ENCODE results near the gene PRRC2C.

- RAMPAGE, total RNA: no peak
Observed at GRCh38 chr1:168004491-168004809, 67.6 kb upstream of the MPC2 start.

DNA sequence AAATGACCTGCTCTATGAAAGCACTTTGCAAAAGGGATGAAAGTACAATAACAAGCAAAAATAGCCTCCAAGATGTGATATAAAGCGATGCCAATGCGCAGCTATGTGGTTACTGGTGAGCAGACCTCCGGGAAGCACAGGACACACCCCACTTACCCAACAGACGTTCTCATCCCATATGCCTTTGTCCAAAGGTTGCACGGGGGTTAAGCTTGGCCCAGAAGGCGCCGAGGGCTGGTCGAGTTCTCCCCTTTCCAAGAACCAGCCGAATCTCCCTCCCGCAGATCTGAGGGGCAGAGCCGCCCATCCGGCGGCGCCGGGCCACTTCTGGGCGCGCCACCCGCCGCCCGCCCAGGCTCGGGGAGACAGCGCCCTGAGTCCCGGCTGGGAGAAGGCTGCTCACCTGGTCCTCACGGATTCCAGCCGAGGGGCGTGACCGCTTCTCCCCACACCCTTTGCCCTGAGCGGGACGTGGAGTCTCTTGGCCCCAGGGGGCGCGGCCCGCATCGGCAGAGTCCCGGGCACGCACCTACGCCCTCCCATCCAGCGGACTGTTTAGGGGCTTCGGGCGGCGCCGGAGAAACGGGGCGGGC, 780 bp downstream of the GPR161 start:
- RAMPAGE, total RNA: no peak

DNA sequence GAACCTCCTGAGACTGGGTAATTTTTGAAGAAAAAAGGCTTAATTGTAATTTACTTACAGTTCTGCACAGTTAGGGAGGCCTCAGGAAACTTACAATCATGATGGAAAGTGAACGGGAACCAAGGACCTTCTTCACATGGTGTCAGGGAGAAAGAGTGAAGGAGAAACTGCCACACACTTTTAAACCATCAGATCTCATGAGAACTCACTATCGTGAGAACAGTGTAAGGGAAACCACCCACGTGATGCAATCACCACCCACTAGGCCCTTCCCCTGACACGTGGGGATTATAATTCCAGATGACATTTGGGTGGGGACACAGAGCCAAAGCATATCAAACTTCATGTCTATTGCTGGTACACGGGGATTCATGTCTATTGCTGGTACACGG, 5.4 kb upstream of the SFT2D2 start:
- RAMPAGE, total RNA: no peak

DNA sequence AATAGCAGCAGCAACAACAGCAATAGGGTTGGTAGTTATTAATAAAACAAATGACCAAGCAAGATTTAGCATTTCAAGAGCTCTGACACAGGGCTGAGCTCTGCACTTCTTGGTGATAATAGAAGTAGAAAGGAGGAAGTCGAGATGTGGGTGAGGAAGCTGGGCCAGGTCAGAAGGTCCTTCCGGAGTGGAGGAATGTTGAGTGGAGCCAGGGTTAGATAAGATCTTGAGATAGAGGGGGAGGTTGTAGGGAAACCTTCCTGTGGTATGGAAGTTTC, 45.6 kb upstream of the ATP1B1 start:
- RAMPAGE, total RNA: no peak

GRCh38 chr1:169117241-169117974, 10.9 kb downstream of the ATP1B1 start:
- RAMPAGE, total RNA: no peak

DNA sequence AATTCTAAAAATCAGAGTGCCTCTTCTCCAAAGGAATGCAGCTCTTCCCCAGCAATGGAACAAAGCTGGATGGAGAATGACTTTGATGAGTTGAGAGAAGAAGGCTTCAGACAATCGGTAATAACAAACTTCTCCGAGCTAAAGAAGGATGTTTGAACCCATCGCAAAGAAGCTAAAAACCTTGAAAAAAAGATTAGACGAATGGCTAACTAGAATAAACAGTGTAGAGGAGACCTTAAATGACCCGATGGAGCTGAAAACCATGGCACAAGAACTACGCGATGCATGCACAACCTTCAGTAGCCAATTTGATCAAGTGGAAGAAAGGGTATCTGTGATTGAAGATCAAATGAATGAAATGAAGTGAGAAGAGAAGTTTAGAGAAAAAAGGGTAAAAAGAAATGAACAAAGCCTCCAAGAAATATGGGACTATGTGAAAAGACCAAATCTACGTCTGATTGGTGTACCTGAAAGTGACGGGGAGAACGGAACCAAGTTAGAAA, 25.5 kb downstream of the CCDC181 start:
- RAMPAGE, total RNA: no peak

GRCh38 chr1:169486595-169487240, 974 bp upstream of the SLC19A2 start:
- RAMPAGE, total RNA: no peak

GRCh38 chr1:169584806-169585236, 1.5 kb downstream of the F5 start:
- RAMPAGE, total RNA: no peak

DNA sequence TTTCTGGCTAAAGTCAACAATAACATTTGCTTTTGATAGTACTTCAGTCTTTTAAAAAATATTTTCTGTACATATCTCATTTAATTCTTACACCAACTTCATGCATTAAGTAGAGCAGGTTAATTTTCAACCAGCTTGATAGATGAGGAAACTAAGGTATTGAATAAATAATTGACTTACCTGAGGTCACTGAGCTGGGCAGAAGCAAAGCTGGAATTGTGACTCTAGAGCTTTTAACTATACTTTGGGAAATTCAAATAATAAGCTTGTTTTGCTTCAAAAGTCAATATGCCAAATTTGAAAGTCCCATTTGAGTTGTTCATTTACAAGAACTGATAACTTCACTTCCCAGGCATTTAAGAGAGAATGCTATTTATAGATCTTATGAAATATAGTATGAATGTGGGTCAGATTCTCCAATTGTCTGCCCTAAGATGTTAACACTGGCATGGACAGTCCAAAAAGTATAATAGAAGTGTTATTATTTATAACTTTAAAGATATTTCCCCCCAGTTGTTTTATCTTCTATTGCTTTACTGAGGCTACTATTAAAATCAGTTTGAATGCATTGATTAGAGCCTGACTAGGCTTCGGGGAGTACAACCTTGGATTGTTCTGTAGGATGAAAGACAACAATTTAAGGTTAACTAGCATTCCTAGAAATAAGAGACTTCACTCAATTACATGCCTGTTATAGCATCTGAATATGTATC, 6.2 kb downstream of the GORAB start:
- RAMPAGE, total RNA: no peak

DNA sequence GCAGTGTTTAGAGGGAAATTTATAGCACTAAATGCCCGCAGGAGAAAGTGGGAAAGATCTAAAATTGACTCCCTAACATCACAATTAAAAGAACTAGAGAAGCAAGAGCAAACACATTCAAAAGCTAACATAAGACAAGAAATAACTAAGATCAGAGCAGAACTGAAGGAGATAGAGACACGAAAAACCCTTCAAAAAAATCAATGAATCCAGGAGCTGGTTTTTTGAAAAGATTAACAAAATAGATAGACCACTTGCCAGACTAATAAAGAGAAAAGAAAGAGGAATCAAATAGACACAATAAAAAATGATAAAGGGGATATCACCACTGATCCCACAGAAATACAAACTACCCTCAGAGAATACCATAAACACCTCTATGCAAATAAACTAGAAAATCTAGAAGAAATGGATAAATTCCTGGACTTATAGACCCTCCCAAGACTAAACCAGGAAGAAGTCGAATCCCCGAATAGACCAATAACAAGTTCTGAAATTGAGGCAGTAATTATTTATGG, 40.3 kb downstream of the GORAB start:
- RAMPAGE, total RNA: no peak

- RAMPAGE, total RNA: no peak
Observed at GRCh38 chr1:170674091-170674677, 10.3 kb downstream of the PRRX1 start.

DNA sequence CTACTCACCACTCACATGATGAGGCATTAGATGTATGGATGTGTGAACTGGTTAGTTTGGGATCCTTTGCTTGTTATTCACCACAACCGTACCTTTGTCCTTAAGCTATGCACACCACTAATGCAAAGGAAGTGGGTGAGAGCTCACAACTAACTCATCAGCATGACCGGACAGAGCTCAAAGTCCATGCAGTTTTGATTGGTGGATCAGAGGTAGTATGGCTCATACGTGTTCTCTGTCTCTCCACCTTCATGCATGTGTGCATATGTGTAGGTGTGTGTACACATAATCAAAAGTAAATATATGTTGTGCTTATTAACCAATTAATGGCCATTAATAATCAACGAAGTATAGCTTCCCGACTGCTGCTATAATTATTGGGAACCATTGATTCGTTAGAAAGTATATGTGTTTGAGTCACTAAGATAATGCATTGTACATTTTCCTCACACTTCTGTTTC, 43.4 kb upstream of the MROH9 start:
- RAMPAGE, total RNA: no peak

DNA sequence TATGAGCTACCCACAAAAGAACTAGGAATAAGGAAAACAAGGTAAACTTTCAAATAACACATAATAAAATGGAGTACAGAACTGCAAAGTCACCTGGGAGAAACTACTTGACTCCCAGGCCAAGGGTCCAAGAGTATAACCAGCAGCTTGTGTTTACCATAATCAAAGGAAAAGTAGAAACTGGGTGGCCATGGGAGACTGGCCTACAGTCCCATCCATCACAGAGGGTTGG, 227 bp upstream of the FMO3 start:
- RAMPAGE, total RNA: no peak

DNA sequence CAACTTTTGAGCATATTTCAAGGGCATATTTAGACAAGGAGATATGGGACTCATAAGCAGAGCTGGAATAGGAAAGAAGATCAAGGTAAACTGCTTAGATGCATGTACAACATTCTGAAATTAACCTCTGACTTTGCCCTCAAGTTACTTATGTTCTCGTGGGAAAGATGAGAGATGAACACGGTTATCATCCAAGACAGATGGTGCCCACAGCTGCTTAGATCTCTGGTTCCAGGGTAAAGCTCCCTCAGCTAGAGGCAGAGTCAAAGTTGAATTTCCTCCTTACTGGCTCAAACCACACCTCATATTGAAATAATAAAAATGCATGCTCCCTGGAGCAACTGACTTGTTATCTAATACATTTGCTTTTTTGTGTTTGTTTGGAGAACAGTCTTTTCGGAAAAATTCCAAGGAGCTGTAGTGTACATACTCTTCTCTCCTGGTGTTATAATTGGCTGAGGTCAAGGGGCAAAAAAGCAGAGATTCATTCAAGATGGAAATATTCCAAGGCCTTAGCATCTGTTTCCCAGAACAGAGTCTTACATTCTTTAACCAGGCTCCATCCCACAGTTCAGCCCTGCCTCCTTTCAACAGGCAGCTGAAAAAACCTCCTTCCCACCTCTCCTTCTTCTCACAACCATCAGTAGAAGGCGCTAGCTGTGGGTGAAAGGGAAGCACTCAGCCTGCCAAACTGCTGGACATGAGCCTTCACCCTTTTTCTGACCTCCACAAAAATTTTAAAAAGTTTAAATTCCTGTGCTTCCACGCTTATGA, 43.6 kb upstream of the FMO2 start:
- RAMPAGE, total RNA: no peak

DNA sequence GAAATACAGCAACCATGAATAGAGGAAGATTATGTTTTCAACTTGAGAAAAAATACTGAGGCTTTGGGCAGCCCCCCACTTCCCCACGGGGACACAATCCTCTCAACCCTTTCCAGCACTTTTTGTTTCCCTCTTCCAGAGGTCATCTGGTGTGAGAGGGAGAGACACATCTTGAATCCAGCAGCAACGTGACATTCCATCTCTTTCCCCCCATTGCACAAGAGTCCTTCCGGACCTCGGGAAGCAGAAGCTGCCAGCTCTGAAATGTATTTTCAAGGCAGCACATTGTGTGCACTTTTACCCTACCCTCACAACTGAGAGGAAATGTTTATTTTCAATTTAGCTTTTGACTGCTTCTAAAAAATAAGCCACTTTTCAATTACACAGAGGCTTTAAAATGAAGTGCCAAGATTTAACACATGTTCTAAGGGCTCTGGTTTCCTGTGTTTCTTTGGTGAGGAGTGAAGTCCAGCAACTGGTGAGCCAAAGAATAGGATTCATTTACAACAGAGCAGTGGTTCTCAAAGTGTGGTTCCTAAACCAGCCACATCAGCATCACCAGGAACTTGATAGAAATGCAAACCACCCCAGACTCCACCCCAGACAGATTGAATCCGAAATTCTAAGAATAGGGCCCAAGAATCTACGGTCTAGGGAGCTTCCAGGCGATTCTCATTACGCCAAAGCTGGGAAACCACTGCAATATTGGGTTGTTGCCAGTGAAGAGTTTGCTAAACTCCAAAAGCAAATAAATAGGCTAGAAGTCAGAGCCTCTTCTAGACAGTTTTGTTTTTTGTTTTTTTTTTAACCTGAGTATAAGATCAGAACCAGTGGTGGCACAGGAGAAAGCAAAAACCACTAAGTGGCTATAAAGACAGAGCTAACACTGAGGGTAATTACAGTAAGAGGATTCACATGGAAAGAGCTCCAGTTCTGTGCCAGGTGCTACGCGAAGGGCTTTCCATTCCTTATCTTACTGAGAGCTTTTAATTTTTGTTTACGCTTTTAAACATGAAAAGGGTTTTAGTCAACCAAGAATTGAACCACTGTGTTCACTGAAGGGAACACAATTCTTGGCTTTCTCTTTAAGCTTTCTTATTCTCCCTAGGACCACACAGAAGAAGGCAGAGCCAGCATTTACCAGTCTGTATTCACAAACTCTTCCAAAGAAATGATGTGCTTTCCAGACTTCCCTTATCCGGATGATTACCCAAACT, 42.6 kb upstream of the FMO2 start:
- RAMPAGE, total RNA: no peak

DNA sequence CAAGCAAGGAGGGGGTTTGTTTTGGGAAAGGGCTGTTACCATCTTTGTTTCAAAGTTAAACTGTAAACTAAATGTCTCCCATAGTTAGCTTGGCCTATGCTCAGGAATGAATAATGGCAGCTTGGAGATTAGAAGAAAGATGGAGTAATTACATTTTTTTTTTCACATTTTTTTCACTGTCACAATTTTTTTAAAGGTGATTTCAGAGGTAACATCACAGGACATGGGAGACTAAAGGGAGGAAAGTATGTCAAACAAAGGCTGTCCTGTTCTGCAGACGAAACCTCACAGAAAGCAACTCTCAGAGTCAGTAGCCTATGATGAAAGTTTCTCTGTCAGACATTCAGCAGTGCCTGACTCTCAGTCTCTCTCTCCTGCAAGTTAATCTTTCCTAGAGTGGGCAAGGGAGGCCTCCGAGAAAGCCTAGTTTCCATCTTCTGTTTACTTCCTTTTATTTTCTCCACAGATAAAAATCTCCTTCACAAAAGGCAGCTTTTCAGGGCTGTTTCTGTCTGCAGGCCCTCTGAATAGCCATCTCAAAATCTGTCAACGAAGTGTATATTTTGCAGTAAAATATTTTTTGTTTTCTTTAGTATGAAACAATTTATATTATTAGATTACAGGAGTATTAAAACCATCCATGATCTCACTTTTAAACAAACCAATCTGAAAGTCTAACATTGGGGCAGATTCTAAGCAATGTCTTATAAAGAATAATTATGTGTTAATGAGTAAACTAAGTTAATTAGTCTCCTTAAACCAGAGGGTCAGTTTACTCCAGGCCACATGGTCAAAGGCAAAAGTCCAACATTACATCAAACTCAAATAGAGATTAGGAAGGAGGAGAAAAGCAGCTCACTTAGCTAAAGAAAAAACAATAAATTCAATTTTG, 24.8 kb upstream of the FMO2 start:
- RAMPAGE, total RNA: no peak

DNA sequence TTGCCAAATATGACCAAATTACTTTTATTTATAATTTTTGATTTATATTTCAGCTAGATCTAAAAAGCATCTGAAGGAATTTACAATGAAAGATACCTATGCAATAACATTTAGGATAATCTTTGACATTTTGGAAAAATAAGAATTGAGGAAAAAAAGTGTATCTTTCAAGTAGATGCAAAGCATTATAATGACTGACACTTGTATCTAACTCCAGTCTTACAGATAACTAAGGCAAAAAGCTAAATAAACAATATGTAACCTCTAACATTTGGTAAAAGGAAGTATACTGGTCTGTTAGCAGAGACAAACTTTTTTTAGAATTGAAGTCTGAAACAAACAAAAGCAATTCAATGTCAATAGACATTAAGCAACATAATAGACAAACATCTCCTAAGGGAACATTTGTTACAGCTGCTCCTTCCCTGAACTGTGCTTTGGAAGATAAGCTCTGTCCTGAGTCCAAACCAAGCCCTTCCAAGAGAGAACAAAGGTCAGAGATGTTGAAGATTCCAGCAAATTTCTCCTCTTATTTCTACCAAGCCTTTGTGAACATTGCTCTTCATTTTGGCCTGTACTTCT, 25.1 kb downstream of the FMO2 start:
- RAMPAGE, total RNA: no peak

GRCh38 chr1:171213825-171214283, 28.8 kb downstream of the FMO2 start:
- RAMPAGE, total RNA: no peak

GRCh38 chr1:171485236-171485874, at the start of gene PRRC2C:
TSS of gene PRRC2C (plus strand) at chr1:171485530.
- RAMPAGE, total RNA: start-site peak on the plus strand at chr1:171485533-171485582, 44 and 97 reads in 2 replicates

DNA sequence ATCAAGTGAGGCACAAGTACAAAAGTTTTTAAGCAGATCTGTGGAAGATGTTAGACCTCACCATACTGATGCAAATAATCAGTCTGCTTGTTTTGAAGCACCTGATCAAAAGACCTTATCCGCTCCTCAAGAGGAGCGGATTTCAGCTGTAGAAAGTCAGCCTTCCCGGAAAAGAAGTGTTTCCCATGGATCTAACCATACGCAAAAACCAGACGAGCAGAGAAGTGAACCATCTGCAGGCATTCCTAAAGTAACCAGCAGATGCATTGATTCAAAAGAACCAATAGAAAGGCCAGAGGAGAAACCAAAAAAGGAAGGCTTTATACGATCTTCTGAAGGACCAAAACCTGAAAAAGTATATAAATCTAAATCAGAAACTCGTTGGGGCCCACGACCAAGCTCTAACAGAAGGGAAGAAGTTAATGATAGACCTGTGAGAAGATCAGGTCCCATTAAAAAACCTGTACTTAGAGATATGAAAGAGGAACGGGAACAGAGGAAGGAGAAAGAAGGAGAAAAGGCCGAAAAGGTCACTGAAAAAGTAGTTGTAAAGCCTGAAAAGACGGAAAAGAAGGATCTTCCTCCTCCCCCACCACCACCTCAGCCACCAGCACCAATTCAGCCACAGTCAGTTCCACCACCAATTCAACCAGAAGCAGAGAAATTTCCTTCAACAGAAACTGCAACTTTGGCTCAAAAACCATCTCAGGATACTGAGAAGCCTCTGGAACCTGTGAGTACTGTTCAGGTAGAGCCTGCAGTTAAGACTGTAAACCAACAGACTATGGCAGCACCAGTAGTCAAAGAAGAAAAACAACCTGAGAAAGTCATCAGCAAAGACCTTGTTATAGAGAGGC, 55.0 kb downstream of the PRRC2C start:
- RAMPAGE, total RNA: no peak